ENCODE measurements around the gene MDH1B.

DNA sequence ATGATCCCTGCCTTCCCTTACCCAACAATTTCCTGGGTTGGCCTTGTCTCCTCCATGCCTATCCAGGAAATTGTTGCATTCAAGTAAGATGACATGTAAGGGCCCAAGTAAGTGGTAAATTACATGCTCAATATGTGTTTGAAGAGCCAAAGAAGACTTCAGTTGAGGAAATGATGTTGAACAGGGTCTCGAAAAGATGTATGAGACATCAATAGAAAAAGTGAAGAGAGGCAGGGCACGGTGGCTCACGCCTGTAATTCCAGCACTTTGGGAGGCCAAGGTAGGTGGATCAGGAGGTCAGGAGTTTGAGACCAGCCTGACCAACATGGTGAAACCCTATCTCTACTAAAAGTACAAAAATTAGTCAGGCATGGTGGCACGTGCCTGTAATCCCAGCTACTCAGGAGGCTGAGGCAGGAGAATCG lies 65.1 kb upstream of the FAM117B start:
- PRO-cap = no peak

DNA sequence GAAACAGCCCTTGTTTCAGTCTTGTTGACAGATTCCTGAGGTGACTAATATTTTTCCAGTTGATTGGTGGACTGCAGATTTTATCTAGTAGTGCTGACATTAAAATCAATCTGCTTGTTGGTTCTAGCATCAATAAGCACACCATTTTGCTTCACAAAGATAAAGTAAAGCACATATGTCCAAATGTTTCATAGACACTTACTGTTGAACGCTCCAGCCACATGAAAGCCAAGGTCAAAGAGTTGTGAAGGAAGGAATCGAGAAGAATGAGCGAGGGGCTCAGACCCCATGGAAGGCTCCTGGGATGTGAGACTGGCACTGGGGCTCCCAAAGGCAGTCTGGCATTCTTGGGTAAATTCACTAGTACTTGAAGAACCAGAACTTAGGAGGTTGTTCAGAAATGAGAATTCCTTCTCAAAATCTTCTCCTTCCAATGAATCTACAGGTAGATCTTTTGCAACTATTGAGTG lies 82.9 kb downstream of the ICA1L start:
- PRO-cap = no peak

DNA sequence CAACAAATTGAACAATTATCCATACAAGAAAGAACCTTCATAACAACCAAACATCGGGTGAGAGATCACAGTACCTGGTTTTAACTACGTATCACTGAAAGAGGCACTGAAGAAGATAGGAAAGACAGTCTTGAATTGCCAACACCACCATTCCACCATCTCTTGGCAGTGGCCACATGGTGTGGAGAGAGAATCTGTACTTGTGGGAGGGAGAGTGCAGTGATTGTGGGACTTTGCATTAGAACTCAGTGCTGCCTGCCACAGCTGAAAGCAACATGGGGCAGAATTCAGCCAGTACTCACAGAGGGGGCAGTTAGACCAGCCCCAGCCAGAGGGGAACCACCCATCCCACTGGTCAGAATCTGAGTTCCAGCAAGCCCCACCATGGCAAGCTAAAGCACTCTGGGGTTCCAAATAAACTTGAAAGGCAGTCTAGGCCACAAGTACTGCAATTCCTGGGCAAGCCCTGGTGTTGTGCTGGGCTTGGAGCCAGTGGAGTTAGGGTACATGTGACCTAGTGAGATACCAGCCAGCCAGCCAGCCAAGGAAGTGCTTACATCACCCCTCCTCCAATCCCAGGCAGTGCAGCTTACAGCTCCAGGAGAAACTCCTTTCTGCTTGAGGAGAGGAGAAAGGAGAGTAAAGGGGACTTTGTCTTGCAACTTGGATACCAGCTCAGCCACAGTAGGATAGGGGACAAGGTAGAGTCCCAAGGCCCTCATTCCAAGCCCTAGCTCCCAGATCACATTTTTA lies 64.3 kb downstream of the ICA1L start:
- PRO-cap = no peak

GRCh38 chr2:202911093-202911492 lies 380 bp downstream of the WDR12 start:
- PRO-cap = no peak

- PRO-cap = no peak
Measured at GRCh38 chr2:203711313-203712031, 5.0 kb downstream of the CD28 start.

DNA sequence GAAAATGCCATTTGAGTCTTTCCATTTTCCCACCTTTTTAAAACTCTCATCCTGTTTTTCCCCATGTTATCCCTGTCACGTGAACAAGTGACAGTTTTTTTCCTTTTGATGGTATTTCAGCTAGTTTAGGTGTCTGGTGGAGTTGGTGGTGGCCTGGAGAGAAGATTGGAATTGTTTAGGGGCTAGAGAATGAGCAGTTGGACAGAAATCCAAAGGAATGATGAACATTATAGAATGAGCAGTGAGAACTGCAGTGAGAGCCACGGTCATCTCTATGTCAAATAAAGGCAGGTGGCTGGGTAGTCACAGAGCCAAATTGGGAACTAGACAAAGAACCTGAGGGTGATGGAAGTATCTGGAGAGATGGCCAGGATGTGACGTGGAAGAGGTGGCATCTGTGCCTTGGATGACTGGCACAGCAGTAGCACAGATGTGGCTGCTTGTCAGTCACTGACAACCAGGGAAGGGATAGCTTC lies 172.2 kb downstream of the PARD3B start:
- PRO-cap = no peak

DNA sequence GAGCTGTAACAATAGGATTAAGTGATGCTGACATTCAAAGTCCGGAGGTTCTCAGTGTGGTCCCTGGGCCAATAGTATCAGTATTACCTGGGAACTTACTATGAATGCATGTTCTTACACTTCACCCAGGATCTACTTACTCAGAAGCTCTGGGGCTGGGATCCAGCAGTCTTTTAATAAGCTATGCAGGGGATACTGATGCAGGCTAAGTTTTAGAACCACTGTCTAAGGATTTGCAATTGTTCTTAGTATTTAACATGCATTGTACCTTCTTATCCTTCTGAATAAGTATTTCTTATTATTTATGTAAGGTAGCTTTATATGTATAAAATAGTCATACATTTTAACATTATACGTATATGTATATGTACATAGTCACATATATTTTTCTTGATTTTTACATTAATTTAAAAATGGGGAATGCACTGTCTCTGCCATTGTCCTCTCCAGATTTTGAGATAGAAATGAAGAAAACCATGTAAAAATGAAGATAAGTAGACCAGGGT lies 196.7 kb downstream of the PARD3B start:
- PRO-cap = no peak

GRCh38 chr2:205090423-205091097 lies 545.3 kb downstream of the PARD3B start:
- PRO-cap = no peak

- PRO-cap = no peak
Measured at GRCh38 chr2:205332147-205332519, 350.2 kb upstream of the NRP2 start.

DNA sequence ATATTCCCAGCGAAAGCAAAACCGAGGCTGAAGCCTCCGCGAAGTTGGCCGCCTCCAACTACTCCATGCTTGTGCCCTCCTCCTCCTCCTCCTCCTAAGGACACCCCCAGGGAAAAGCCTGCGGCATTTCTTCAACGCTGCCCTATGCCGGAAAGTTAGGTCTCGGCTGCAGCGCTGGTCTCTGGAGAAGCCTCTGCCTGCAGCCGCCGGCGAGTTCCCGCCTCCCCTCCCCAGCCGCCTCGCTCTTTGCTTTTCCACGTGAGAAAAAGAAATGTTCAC lies 3.8 kb downstream of the NRP2 start:
- PRO-cap = no peak

- PRO-cap = no peak
Measured at GRCh38 chr2:205712339-205712860, 30.1 kb downstream of the NRP2 start.

- PRO-cap = no peak
Measured at GRCh38 chr2:205800704-205801231, 118.5 kb downstream of the NRP2 start.

- PRO-cap = no peak
Measured at GRCh38 chr2:206147331-206147980, 11.8 kb downstream of the NDUFS1 start.

DNA sequence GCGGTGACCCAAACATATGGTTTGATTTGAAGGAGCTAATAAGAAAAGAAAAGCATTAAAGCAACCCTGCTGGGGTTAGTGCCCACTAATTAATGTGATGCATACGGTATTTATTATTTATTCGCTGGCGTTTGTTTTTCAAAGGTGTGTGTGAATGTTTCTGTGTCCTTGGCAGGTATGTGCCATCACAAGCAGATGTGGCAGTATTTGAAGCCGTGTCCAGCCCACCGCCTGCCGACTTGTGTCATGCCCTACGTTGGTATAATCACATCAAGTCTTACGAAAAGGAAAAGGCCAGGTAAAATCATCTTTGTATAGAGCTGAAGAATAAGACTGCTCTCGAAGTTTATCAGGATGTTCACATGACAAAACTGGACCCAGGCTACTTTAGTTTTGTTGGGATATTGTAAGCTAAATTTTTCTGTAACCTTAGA lies 735 bp downstream of the EEF1B2 start:
- PRO-cap = no peak

GRCh38 chr2:206267581-206267780 lies 7.0 kb upstream of the ZDBF2 start:
- PRO-cap = no peak

GRCh38 chr2:206411017-206411316 lies 32.4 kb upstream of the ADAM23 start:
- PRO-cap = no peak

- PRO-cap = no peak
Measured at GRCh38 chr2:206442596-206443150, 659 bp upstream of the ADAM23 start.

DNA sequence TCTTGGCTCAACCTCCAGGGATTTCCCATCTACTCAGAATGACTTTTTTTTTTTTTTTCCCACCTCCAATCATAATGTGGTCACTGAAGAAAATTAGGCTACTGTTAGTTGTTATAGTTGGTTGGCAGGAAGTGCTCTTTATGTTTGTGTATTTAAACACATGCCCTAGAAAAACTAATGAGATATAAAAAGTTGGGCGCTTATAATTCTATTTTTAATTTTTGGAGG lies 16.6 kb downstream of the ADAM23 start:
- PRO-cap = no peak

- PRO-cap = no peak
Measured at GRCh38 chr2:206526185-206526553, 82.8 kb downstream of the ADAM23 start.

- PRO-cap = bidirectional peak, plus-strand start at chr2:206765598, minus-strand start at chr2:206765215
Measured at GRCh38 chr2:206765027-206765722, at the start of gene MDH1B. TSS of gene MDH1B (minus strand) at chr2:206765328.